ENCODE measurements around a stretch of chr11.

DNA sequence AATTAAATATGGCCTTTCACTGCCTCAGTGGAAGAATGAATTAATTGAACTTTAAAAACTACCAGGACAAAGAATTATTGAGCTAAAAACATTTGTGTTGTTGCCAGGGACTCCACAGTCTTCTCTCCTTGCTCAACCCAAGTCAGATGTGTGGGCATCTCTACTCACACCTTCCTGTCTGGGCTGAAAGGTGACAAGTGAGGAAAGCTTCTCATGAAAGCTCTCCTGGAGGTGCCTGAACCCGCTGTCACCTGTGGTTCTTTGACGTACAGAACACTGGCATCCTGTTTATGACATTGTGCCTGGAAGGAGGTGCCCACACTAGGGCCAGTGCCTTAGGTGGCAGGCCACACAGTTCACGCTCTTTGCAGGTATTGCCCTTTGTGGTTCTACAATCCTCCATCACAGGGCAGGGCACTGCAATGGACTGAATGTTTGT is 108.4 kb downstream of the CD44 start:
- PRO-cap: no peak

- PRO-cap: no peak
Observed at GRCh38 chr11:35308067-35308560, 111.2 kb downstream of the SLC1A2 start.

GRCh38 chr11:35523148-35523775 is 2.2 kb downstream of the PAMR1 start:
- PRO-cap: no peak

- PRO-cap: no peak
Observed at GRCh38 chr11:35971172-35972481, 27.8 kb downstream of the LDLRAD3 start.

DNA sequence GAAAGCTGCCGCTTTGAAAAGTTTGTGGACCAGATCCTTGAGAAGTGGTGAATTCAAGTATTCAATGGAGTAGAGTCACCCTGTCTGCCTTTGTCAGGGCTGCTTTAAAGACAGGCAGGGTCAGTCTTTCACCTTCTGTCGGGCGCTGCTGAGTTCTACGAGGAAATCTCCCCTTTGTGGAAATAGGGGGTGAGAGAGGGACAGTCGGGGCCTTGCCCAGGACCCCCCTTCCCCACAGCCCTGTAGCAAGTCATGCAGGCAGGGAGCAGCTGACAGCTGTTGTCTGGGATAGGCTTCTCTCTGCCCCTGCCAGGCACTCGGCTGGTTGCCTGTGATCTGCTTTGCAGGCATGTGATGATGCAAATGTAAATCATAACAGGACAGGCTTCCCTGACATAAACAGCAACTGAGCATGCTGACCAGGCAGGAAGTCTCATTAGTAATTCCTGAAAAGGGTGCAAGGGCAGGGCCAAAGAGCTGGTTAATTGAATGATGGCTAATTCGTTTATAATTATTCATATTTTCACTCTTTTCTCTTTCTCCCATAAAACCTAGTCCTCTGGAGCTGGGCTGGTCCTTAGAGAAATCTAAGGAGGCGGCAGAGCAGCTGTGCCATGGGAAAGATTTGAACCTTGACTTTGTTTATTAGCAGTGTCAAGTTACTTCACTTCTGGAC is 129.6 kb downstream of the LDLRAD3 start:
- PRO-cap: no peak

DNA sequence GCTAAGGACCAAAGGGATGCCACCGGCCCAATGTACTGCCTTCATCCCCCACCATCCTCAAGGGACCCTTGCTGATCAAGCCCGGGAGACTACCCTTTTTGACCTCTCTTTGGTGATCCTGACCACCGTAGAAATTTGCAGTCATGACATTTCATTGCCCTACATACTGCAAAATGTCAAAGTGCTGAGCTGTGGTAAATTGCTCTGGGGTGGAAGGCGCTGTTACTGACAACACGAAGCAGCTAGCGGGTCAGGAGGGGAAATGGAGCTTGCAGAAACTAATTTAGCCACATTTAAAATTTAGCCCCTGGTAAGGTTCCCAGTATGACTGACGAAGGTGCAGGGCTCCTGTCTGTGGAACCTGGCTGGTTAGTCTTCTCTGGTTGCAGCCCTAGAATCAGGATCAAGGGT is 81.9 kb downstream of the PRR5L start:
- PRO-cap: no peak

DNA sequence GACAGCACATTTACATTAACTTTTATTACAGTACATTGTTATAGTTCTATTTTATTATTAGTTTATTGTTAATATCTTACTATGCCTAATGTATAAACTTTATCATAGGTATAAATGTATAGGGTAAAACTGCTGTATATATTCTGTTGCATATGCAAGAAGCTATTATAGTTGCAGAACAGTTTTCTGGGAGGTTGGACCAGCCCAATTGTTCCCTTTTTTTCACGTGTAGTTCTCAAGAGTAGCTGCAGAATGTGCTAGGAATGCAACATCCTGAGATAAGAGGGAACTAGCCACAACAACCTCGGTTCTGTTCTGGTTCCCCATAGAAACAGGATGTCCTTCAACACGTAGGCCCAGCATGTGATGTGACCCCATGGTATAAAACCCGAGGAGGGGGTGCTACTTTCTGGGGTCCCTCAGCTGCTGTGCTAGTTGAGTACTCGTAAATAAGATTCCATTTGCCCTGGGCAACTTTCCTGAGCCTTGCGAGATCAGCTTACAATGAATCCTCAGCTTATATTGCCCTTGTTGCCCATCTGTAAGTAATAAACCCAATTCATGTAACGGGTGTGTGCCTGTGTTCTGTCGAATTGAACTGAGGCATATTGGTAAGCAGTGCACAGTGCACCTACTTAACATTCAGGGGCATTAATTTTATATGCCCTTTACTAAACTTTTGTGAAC is 22.9 kb upstream of the TRAF6 start:
- PRO-cap: no peak

DNA sequence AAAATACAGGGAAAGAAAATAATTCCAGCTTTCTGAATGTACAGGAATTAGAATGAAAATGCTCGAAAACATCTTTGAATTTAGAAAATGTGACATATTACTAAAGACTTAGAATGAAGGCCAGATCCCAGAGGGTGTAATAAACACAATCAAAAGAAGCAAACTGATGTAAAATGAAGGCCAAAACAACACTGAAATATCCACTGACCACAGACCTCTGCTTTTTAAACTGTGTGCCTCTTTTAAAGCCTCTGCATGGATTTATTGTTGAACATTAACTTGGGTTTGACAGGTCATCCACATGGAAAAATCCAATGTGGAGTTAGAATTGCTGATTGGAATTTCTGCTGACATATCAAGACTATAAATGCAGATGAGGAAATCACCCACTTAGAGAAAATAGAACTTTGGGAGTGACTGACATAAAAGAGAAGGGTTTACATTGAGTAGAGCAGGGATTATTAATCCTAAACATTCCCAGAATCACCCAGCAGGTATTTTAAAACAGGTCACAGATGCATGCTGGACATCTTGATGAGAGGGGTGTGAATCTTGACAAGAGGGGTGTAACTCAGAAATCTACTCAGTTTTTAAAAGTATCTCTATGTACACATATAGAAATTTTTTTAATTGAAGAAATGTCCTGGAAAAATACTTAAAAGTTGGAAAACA is 853.9 kb upstream of the RAG2 start:
- PRO-cap: no peak

GRCh38 chr11:39928737-39929012 is 1530.8 kb downstream of the LRRC4C start:
- PRO-cap: unidirectional peak, plus-strand start at chr11:39928795

- PRO-cap: no peak
Observed at GRCh38 chr11:40232681-40233112, 1226.8 kb downstream of the LRRC4C start.

DNA sequence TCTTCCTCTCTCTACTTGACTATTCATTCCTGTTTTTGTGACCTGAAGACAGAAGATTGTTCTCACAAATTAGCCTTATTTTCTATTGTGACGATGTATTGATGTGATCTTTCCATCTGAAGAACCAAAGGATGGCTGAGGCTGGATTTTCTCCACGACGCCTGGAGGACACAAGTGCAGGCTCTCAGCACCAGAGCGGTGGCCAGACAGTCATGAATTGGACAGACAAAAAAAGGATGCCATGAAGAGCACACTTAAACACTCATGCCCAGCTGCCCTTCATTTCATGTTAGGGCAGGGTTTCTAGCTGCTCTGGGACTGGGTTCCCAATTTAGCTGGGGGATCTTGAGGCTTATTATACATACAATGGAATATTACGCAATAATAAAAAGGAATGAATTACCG is 512.0 kb upstream of the LRRC4C start:
- PRO-cap: no peak

- PRO-cap: no peak
Observed at GRCh38 chr11:42874705-42875218, 437.0 kb upstream of the API5 start.

- PRO-cap: bidirectional peak, plus-strand start at chr11:43681306, minus-strand start at chr11:43681030
Observed at GRCh38 chr11:43681231-43681468, 612 bp downstream of the HSD17B12 start.

DNA sequence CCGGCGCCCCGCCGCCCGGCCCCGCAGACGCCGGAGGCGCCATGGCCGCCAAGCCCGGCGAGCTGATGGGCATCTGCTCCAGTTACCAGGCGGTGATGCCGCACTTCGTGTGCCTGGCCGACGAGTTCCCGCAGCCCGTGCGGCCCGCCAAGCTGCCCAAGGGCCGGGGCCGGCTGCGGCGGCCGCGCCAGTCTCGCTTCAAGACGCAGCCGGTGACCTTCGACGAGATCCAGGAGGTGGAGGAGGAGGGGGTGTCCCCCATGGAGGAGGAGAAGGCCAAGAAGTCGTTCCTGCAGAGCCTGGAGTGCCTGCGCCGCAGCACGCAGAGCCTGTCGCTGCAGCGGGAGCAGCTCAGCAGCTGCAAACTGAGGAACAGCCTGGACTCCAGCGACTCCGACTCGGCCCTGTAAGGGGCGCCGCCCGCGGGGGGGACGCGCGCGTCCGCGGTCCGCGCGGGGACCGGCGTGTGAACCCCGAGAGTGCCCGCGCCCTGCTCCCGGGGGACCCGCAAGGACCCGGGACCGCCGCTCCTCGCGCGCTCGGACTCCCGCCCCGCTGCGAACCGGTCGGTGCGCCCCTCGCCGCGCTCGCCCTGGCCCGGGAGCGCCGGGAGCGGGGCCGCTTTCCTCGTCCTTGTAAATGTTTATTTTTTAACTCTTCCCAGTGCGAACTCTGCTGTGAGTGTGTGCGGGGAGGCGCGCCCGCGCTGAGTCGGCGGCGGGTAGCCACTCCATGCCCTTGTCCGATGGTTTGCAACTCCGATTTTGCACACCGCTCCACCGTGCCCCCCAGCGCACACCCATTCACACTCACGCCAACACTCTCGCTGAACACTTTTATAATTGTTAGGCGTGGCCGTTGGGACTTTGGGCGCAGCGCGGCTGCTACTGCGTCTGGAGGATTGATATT is 681 bp downstream of the C11orf96 start:
- PRO-cap: bidirectional peak, plus-strand start at position 366 of the sequence, minus-strand start at position 367 of the sequence

DNA sequence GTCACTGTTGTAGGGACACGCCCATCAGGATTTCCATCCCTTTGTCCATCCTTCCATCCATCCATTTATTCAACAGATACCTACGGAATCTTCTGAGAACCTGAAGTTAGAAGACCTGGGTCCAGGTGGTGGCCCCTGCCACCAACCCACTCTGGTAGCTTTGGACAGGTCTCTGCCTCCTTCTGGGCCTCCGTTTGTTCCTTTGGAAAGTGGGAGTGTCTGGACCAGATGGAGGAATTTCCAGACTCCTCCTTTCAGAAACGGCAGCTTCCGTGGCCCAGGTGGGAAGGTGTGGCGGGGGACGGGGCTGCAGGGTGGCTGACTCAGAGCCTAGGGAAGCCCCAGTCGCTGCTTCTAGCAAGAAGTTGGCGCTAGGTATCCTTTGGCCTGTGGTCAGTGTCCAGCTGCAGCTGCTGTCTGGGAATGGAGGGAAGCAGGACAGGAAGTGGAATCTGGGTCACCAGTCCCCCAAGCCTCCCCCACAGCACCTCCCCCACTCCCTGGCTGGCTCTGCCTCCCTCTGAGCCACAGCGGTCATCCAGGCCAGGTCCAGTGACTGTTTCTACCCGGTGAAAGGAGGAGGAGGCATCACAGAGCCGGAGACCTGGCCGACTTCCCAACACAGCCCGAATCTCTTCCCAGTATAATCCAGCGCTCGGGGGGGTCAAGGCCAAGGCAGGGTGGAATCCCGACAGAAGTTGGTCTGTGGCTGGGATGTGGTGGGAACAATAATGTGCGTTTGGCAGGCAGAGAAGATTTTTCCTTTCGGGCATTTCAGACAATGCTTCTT is 44.9 kb downstream of the C11orf96 start:
- PRO-cap: no peak

- PRO-cap: no peak
Observed at GRCh38 chr11:44015957-44016626, 31.7 kb upstream of the ACCSL start.

- PRO-cap: no peak
Observed at GRCh38 chr11:44032097-44032718, 15.6 kb upstream of the ACCSL start.

DNA sequence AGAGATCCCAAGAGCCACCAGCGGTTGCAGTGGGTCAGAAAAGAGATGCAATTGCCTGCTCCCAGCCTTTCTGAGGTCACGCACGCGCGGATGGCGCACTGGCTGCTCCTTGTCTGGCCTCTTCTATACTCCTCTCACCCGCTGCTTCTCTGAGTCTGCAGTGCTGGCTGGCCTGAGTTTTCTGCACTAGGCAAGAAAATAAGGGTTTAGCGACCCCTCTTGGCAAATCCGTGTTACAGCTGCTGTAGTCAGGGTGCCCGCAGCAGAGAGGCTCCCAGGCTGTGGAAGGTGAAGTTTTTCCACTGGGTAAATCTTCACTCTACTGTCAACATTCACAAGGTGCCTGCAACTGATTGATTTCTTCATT is 10.5 kb upstream of the ACCSL start:
- PRO-cap: no peak

DNA sequence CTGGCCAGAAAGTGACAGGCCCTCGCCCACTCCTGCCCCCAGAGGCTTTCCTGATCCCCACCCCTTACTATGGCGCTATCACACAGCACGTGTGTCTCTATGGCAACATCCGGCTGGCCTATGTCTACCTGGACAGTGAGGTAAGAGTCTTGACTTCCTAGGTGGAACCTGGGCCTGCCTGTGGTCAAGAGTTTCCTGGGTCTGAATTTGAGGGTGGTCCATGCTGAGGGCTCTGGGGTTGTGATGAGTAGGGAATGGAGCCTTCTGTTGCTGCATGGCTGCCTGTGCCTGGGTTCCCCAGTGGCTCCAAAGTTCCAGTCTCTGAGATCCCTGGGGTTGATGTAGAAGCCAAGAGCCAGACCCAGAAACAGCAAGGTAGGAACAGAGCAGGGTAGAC is 11.2 kb downstream of the ACCS start:
- PRO-cap: no peak

DNA sequence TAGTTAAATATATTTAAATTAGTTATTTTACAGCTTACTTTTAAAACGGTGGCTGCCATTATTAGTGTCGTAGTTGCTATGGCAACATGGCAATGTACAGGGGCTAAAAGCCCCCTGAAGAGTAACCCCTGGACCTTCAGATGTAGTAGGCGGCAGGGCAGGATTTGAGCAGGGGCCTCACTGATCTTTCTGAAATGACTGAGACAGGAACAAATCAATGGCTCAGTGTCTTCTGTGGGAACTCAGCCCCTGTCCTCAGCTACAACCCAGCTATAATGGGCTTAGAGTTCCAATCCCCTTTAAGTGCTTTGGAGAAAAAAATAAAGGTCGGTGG is 6.3 kb upstream of the CD82 start:
- PRO-cap: no peak

All from sternocleidomastoid (tissue), 1 donor.